A673 (cell line): ENCODE results near the genes KRTAP3-2, KRTAP2-2, KRTAP4-9, DNAJC7 and C17orf113.

- PRO-cap = no peak
These were observed 5.3 kb downstream of the SMARCE1 start for GRCh38 chr17:40642166-40642904.

- PRO-cap = no peak
These were observed 2.2 kb downstream of the KRT10 start for GRCh38 chr17:40820125-40820698.

- PRO-cap = no peak
These were observed 14.8 kb upstream of the KRT20 start for GRCh38 chr17:40899746-40900396.

DNA sequence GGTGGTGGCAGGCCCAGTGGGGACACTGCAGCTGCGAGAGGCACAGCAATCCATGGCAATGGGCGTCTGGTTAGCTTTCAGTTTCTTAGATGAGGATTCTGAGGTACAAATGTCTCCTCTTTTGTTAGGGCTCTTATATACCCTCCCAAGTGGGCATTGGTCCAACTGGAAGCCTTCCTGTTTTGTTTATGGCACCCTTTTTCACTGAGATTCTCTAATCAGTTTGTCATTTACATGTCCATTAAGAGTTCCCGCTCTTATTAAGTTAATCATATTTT is at the start of gene KRTAP3-2:
KRTAP3-2 (minus strand) TSS at position 107 of the 278 bp plus-strand sequence.
- PRO-cap = no peak

DNA sequence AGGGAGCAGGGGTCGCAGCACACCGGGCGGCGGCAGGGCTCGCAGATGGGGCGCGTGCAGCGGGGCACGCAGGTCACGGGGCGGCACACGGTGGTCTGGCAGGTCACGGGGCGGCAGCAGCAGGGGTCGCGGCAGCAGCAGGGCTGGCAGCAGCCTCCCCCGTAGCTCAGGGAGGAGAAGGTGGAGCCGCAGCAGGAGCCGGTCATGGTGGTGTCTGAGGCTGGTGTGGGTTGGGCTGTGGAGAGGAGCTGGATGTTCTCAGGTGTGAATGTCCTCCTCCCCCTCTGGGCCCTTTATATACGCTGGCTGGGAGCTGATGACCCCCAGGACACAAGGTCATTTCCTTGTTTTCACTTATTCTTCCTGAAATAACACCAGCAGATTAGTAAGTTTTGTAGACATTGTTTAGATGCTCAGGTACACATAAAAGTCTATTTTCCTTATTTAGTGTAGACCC is at the start of gene KRTAP2-2:
KRTAP2-2 (minus strand) TSS at position 225 of the 457 bp plus-strand sequence.
- PRO-cap = no peak

GRCh38 chr17:41105142-41105461 is at the start of gene KRTAP4-9:
KRTAP4-9 (plus strand) TSS chr17:41105389.
- PRO-cap = no peak

- PRO-cap = no peak
These were observed 5.0 kb upstream of the KRT13 start for GRCh38 chr17:41510296-41510836.

- PRO-cap = no peak
These were observed 19.2 kb upstream of the KRT19 start for GRCh38 chr17:41547235-41547860.

DNA sequence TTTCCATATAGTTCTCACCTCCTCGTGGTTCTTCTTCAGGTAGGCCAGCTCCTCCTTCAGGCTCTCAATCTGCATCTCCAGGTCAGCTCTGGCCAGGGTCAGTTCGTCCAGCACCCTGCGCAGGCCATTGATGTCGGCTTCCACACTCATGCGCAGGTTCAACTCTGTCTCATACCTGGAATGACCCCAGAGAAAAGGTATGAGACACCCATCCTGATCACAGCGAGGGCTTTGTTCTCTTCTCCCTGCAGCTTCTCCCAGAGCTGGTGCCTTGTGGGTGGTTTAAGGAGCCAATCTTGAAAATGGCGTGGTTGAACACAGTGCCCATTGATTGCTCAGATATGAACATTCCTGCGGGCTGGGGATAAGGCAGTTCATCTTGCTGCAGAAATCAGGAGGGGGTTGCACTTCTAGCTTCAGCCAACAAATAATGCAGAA is 2.4 kb downstream of the KRT14 start:
- PRO-cap = no peak

GRCh38 chr17:41648485-41649088 is 24.2 kb upstream of the KRT17 start:
- PRO-cap = bidirectional peak, plus-strand start at chr17:41648876, minus-strand start at chr17:41648560

GRCh38 chr17:41665216-41665875 is 23.3 kb upstream of the EIF1 start:
- PRO-cap = no peak

- PRO-cap = bidirectional peak, plus-strand start at chr17:41688887, minus-strand start at chr17:41688635
These were observed 363 bp upstream of the EIF1 start for GRCh38 chr17:41688307-41688737.

GRCh38 chr17:41697196-41697640 is 8.5 kb downstream of the EIF1 start:
- PRO-cap = no peak

- PRO-cap = no peak
These were observed 3.8 kb upstream of the HAP1 start for GRCh38 chr17:41737995-41738822.

- PRO-cap = no peak
These were observed 779 bp downstream of the P3H4 start for GRCh38 chr17:41810945-41811394.

- PRO-cap = no peak
These were observed 23.4 kb downstream of the ACLY start for GRCh38 chr17:41895209-41895804.

GRCh38 chr17:41970733-41972059 is 4.6 kb downstream of the CNP start:
- PRO-cap = no peak

- PRO-cap = bidirectional peak, plus-strand start at chr17:42017643, minus-strand start at chr17:42017419; bidirectional peak, plus-strand start at chr17:42018133, minus-strand start at chr17:42018001
These were observed at the start of gene DNAJC7 for GRCh38 chr17:42017318-42018353. DNAJC7 (minus strand) TSS chr17:42017439.

- PRO-cap = no peak
These were observed 522 bp downstream of the C17orf113 start for GRCh38 chr17:42049843-42050315.

DNA sequence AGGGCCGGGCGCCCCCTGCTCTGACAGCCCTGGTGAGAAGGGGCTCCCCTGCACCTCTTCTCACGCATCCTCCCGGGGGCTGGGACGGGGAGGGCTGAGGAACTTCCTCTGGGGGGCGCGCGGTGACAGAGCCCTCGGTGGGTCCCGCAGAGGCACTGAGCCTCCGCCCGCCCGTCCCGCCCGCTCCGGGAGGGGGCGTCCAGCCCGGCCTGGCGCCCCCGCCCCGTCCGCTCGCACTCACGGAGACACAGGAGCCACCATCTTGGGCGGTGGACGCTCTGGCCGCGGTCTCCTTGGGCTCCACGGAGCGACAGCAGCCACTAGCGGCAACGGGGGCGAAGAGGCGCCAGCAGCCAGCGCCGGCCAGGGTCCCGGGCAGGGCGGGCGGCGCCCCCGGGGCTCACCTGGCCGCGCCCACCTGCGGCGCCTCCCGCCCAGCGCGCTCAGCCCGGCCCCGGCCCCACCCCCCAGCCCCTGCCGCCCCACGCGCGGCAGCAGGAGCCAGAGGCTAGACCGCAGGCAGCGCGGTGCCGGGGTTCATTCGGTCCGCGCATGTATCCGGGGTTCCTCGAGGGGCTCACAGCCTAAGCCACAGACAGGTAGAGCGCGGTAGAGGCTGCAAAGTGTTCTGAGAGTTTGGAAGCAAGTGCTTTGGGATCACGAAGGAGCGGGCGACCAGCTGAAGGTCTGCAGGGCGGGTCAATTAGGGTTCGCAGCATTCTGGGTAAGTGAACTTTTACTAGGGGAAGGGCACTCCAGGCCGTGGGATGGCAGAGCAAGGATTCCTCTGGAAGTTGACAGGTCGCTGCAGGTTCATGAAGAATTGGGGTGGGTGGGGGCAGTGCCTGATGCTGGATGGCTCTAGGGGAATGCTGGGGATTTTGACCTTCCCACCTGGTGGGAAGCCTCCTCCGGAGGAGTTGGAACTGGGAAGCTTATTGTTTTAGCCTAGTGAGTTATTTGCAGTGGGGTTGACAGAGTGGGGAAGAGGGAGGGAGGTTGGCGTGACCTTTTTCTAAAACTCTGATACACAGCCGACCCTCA is at the start of gene C17orf113:
C17orf113 (minus strand) TSS at position 286 of the 1,044 bp plus-strand sequence.
- PRO-cap = unidirectional peak, plus-strand start at position 125 of the sequence; bidirectional peak, plus-strand start at position 316 of the sequence, minus-strand start at position 264 of the sequence